Metastatic Liver Carcinoma in the Lung (tissue), 2 donors: ENCODE measurements around the gene USP44.

DNA sequence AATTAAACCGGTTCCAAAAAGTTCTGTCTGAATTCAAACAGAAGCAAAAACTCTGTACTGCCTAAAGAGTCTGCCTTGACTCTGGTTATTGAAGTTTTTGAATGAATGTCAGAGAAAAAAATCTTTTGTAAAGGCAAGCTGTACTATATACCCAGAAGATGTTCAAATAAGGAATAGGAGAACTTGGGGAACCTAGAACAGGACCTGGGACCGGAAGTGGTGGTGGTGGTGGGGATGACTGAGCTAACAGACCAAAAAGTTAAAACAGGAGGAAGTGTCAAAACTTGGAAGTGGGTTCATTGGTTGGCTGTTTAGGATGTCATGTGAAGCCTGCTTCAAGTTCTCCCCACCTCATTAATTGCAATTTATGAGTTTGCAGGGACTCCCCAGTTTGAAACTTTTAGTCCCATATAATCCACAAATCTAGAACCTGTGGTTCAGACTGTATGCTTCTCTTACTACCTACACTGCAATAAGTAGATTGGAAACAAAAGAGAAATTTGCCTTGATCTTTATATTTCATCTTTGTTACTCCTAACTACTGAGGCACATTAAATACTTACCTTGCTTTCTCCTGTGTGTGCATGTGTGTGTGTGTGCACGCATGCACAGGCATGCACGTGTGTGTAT lies 26.3 kb downstream of the PLXNC1 start:
- PRO-cap, 2 experiments: peak in 1 of 2 experiments; most common plus-strand start position 363 of the sequence (in 1); most common minus-strand start position 221 of the sequence (in 1)

DNA sequence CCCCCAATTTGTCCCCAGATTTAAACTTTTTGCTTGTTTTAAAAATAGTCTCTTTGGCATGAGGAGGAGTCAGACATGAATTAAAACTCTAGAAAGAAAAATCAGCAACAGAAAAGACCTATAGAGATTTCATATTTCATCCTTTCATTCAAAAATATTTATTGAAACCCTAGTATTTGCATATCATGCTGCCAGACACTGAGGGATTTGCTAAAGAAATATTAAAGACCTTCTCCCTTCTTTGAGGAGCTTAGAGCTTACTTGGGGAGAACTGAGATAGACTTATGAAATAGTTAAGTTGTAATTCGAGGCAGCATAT lies 59.0 kb downstream of the PLXNC1 start:
- PRO-cap, 2 experiments: no peak in any of the 2 experiments

DNA sequence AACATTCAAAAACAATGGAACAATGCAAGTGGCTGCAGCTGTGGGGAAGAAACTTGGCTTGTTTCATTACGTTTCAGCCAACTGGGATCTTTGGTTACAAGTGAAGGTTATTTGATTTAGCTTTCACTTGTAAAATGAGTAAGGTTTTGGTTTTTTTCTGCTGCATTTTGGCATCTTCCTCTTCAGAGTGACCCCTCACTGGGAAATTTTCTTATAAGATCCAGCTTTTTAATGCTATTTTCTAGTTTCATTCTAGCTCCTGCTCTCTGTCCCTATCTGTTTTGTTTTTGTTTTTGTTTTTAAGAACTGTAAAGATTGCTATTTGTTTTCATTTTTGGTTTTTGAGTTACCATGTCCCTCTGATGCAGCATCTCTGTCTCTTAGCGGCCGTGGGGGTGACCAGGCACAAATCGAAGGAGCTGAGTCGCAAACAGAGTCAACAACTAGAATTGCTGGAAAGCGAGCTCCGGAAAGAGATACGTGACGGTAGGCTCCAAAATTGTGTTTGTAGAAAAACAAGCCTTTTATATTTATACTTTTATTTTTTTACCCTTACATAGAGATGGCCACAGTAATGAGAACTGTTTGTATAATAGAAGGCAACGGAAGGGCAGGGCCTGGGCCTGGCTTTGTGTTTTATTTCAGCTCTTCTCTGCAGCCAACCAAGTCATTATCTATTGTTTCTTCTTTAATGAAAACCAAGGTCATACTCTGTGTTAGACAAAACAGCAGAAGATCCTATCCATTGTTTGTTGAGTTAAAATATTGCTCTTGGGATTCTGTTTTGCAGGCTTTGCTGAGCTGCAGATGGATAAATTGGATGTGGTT lies 106.2 kb downstream of the PLXNC1 start:
- PRO-cap, 2 experiments: no peak in any of the 2 experiments

- PRO-cap, 2 experiments: no peak in any of the 2 experiments
These were observed 154.5 kb downstream of the CEP83 start for GRCh38 chr12:94304917-94305756.

GRCh38 chr12:94336140-94336410 lies 123.6 kb downstream of the CEP83 start:
- PRO-cap, 2 experiments: no peak in any of the 2 experiments

DNA sequence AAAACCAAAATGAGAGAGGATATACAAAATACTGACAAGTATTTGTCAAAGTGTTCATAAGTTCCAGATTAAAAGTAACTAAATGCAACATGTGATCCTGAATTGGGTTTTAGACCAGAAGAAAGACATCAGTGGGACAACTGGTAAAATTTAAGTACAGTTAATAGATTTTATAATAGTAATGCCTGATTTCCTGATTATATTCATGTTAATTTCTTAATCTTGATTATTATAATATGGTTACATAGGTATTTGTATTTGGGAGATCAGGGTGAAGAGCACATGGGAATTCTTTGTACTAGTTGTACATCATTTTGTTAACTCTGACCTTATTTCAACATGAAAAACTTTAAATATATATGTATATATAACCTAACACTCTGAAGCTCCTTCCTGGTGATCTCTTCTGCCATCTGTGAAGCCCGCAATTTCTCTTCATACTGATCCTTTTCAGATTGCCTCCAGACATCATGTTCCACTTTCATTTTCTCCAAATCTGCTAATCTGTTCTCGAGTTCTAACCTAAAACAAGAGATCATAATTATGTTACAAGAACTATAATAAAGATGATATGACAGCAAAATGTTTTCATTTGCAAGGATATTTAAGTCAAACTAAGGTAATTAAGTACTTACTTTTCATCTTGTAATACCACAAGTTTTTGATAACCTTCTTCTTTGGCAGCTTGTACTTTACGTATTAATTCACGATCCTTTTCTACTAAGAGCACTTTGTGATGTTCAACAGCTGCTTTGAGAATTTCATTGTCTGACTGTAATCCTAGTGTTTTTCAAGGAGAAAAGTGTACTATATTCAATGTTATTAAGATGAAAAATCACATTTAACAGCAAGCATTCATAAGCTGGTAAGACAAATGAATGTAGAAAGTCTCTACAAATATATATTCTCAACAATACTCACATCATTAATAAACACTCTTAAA lies 92.0 kb downstream of the CEP83 start:
- PRO-cap, 2 experiments: no peak in any of the 2 experiments

GRCh38 chr12:94460161-94460941 lies 684 bp upstream of the CEP83 start:
- PRO-cap, 2 experiments: peak in 2 of 2 experiments; most common minus-strand start chr12:94460454 (in 2)

- PRO-cap, 2 experiments: peak in 2 of 2 experiments; most common minus-strand start chr12:94615993 (in 2)
These were observed 34.2 kb downstream of the TMCC3 start for GRCh38 chr12:94615808-94616851.

DNA sequence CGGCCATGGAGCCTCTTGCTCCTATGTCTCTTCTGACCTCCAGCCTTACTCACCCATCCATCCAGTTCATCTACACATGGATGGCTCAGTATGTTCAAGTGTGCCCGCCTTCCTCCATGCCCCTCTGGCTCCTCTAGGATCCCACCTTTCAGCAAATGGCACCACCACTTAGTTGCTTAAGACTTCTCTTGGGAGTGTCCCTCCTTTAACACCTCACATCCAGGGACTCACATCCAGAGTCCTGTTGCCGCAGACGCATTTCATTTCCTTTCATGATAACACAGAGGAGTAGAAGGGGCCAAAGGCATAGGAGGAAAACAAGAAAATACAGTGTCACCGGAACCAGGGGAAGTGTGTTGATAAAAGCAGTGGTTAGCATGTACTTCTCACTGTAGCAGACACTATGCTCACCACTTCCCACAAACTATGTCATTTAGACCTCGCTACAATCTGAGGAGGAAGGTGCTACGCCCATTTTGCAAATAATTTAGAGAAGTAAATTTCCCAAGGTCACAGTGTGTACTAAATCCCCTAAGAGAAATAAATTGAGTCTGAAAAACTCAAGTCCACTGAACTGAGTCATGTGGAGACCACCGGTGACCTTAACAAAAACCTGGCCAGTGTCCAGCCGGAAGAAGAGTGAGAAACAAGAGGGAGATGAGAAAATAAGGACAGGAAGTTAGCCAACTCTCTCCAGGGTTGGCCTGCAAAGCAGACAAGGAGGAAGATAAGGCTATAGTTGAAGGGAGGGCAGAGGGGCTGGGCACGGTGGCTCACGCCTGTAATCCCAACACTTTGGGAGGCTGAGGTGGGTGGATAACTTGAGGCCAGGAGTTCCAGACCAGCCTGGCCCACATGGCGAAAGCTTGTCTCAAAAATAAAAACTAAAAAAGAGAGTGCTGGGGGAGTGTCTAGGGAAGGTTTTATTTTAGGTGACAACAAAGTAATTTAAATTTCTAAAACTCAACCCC lies 25.7 kb upstream of the TMCC3 start:
- PRO-cap, 2 experiments: no peak in any of the 2 experiments

DNA sequence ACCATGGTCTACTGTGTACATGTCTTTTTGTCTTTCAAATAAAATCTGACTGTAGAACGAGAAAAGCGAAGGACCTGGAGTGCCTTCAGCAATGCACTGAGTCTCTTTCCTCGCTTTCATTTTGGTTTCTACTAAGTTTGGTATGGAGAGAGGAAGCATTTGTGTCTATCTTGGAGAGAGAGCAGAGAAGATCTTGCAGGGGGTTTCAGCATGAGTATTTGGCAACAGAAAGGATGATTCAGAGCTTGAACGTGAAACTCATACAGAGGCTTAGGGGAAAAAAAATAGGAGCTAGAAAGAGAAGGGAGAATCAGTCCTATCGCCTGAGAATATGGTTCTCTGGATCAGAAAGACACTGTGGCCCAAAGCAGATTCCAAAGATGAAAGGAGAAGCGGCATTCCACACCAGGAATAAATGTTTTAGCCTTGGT lies 38.9 kb upstream of the TMCC3 start:
- PRO-cap, 2 experiments: no peak in any of the 2 experiments

GRCh38 chr12:94717914-94718563 lies 67.7 kb upstream of the TMCC3 start:
- PRO-cap, 2 experiments: no peak in any of the 2 experiments

DNA sequence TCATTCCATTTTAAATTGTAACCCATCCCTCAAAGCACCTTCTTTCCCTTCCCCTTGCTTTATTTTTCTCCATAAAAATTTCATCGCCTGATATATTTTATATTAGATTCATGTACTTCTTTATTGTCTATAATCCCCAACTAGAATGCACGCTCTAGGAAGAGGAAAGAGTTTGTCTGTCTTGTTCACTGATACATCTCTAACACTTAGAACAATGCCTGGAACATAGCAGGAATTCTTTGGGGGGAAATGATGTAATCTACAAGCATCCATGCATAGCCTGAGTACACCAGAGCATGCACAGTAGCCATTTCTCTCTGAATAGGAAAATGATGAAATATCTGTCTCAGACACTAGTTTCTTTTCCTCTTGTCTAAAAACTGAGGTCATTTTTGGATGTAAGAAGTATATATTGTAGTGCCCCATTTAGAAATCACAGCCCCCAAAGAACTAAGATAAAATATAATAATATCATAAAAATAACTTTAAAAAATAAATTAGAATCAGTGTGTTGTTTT lies 155.4 kb upstream of the TMCC3 start:
- PRO-cap, 2 experiments: no peak in any of the 2 experiments

DNA sequence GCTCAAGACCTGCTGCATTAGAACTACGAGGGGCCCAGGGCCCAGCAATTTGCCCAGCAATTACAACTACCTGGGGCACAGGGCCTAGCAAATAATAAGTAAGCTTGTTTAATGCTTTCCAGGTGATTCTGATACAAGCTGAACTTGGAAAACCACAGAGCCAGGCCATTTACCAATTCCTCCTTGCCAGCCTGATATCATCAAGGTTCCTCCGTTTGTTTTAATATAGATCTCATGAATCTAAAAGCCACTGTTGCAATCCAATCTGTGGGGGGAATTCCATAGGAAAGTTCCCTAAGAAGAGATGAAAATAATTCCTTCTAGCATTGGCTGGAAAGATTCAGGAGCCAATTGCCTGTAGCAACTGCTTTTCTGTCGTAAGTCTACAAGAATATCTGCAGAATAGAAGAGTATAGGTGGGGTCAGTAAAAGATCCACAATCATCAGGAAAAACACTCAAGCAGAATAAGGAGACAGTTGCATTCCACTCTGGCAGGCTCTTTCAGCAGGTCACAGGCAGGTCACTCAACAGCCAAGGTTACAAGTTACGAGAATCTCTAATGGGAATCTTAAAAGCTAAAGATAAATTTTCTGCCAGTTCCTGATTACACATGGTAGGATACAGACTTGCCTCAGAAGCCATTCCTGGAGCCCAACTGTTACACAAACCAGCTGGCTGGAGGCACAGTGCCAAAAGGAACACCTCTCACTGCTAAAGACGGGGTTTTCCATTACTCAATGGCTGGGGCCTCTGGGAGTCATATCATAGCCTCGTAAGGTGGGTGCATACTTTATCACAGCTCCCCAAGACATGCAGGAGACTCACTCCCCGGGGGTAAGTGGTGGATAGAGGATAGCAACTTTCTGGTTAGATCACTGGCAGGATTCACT lies 43.7 kb downstream of the FGD6 start:
- PRO-cap, 2 experiments: no peak in any of the 2 experiments

DNA sequence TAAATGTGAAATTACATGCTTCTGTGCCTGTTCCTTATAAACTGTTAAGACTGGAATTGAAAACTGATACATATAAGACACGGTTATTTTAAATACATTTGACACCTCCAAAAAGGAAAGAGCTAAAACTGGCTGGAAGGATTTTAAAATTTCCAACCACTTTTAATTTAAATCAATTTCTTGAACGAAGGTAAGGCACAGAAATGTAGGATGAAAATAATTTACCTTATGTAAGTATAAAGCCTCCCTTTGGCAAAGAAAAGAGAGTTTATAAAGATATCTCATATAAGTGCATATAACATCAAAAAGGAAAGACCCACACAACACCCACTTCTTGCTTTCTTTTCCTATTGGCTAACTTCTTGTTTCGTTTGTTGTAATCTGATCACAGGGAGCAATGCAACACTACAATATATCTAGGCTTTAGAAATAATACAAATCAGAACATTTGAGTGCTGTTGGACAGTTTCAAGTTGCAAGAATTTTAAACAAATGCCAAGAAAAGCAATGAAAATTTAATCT lies 1.4 kb downstream of the FGD6 start:
- PRO-cap, 2 experiments: peak in 1 of 2 experiments; most common plus-strand start position 442 of the sequence (in 1)

DNA sequence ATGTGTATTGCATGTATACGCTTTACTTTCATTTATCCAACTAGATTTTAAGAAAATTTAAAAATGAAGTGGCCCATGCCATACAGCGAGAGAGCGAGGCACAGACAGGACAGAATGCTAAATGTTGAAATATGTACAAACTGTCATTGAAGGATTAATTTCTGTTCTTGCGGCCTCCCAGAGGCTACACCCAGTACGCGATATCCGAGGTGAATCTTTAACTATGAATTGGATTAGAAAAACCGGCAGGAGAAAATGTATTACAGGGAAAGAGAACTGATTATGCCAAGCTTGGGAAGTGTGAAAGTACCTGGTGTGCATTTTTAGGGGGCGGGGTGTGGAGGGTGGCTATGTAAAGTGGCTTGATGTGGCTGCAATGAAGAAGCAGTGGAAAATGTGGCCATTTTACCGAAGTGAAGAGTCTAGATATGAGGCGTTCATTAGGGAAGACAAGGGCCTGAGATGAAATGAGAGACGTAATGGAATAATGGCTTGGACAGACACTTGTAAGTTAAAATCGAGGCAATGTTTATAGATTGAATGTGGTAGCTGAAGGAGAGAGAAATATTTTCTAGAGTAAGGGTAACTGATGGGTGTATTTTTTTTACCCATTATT lies 1.1 kb downstream of the VEZT start:
- PRO-cap, 2 experiments: no peak in any of the 2 experiments

- PRO-cap, 2 experiments: no peak in any of the 2 experiments
These were observed 8.1 kb downstream of the VEZT start for GRCh38 chr12:95225509-95226274.

GRCh38 chr12:95446323-95446945 lies 27.5 kb upstream of the METAP2 start:
- PRO-cap, 2 experiments: peak in 1 of 2 experiments; most common plus-strand start chr12:95446623 (in 1); most common minus-strand start chr12:95446625 (in 1)

DNA sequence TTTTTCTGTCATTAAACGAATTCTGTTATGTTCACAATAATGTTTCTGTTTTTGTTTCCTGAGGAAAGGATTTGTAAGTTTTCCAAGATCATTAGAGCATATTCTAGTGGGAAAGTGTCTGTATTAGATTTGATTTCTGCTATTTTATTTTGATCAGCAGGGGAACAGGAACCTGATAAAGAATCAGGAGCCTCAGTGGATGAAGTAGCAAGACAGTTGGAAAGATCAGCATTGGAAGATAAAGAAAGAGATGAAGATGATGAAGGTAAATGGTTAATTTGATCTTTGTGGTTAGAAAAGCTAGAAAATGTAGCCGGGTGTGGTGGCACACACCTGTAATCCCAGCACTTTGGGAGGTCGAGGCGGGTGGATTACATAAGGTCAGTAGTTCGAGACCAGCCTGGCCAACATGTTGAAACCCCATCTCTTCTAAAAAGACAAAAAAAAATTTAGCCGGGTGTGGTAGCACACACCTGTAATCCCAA lies 2.0 kb downstream of the METAP2 start:
- PRO-cap, 2 experiments: no peak in any of the 2 experiments

DNA sequence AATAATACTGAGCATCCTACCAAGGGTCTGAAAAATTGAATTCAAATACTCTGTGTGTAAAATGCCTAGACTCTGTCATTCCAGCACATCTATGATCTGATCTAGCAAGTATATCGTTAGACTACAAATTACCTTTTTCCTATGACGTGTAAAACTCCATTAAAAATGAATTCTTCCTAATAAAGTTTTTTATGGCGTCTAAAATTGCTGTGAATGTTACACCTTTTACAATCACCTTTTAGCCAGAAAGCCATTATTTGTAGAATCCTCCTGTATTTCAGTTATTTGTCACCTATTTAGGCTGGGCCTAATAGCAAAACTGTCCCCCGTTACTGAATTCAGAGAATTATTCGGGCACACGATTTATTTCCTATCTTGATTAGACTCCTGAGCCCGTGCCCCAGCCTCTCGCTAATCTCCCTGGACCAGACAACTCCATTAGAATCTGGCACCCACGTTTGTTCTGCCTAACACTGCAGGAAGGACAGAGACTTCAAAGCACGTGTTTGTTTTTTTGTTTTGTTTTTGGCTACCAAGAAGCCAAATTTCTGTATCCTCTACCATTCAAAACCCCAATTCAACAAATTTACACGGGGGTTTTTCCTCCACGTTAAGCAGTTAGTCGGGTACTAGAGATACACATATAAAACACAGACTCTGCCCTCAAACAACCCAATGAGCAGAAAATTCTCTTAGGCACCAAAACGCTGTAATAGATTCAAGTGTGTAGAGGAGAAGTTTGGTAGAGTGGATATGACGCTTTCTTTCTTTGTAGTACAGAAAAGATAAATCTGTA lies 4.9 kb downstream of the USP44 start:
- PRO-cap, 2 experiments: no peak in any of the 2 experiments

DNA sequence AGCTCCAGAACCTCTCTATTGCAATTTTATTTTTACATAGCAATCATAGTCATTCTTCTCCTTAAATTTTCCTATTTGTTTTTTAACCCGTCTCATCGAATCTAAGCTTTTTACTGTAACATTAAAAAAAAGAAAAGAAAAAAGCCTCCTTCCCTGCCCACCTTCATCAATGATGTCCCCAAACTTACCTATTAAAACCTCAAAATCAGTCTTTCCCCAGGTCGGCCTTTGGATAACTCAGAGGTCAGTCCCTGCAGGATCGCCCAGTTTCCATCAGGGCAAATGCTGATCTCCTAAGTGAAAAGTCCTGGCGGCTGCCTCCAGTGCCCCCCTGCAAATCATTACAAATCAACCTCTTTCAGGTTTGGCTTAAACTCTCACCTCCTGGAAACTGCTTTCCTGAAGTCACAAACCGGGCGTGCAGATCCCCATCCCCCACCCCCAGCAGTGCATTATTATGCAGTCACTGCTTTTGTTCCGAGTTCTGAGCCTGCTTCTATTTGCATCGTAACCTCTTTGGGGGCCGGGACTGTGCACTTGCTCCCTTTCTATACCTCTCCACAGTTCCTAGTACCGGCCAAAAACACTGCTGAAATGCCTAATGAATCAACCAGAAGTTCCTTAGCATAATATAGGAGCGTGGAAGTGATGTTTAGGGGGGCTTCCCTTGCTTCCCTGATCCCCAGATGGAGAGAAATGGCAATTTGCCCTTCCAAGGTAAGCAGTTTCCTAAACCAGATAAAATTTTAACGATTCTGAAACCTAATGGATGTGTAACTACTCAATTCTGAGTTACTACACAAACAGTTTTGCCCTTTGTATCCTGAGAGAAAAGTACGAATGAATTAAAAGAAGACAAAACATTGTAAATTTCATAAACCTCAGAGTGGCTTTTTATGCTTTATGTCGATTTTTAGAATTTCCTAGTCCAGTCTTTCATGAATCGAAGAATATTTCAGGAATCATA lies at the start of gene USP44:
Gene USP44 (minus strand): TSS at position 393 of the 967 bp plus-strand sequence.
- PRO-cap, 2 experiments: no peak in any of the 2 experiments